ENCODE measurements around the gene DAB2.

- PRO-cap, result no peak
These were observed 50.9 kb upstream of the FYB1 start for GRCh38 chr5:39270057-39270897.

- PRO-cap, result no peak
These were observed 1.8 kb downstream of the C9 start for GRCh38 chr5:39362360-39363067.

DNA sequence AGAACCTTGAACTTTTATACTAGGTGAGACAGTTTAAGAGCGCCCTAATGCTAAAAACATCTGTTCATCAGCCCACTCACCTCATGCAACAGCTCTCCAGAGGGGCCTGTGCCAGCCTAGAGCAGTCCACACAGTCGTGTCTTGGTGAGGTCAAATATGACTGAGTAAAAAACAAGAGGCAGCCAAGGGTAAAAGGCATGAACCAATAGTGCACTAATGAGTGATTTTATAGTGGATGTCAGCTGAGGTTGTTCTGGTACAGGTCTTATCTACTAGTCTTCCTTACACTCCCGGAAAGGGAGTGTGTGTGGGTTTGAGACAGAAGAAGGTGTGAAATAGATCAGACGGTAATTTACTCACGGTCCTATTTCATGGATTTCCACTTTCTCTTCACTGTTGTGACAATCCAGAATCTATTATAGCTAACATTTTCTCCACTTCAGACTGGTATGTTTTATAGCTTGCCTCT lies 6.9 kb upstream of the C9 start:
- PRO-cap, result no peak

DNA sequence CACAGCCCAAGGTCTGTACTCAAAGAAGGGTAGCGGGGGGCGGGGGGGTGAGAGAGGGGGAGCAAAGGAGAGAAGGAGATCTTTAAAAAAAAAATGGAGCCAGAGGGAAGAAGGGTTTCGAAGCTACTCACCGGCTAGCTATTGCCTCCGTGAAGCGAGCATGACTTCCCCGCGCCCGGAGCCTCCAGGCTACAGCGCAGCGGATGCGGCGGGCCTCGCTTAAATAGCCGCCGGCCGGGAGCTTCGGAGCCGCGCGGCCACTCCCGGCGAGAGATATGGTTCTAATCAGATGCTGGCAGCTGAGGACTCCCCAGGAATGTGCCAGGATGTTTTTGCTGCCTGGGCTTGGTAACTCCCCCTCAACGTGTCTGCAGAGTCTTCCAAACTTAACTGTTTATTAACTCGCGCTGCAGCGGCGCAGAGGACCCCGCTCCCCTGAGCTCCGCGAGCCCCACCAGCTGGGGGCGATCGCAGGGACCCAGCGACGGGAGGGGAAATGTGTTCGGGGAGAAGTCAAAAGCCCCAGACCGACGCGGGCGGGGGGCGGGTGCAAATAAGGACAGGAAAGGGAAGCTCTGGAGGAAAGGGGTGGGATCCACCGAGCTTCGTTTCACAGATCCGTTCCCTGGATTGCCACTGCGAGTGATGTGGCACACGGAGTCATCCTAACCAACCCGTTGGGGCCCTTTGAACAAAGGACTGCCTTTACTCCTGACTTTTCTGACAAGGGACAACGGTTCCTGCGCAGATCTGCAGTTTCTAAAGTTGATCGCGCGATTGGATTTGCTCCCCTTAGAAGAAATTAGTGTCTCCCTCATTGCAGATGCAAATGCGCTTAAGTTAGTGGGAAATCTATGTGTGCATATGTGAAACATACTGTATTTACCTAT lies at the start of gene DAB2:
DAB2 (minus strand) TSS at position 308 of the 890 bp plus-strand sequence.
- PRO-cap, result unidirectional peak, minus-strand start at position 196 of the sequence

DNA sequence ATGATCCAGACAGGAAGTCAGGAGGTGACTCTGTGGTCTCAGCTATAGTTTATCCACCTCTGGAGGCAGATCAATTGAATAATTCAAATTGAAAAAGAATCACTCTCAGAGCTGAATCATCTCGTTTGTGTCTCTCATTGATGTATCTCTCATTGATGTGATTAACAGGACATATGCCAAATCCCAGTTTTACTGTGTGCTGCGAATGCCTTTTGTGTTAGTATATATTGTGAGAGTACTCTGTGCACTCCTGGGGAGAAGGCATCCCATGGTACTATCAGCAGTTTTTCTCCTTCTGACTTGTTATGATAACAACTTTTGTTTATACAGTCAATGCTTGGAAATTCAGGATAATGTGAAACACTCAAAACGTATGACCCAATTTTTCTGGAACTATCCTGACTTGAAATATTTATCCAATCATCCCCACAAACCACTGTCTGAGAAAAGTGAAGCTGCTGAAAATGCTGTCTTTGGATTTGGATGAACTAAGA lies 48.5 kb upstream of the DAB2 start:
- PRO-cap, result no peak

GRCh38 chr5:40406405-40407358 lies 273.0 kb upstream of the PTGER4 start:
- PRO-cap, result no peak

GRCh38 chr5:40692006-40692762 lies 12.5 kb downstream of the PTGER4 start:
- PRO-cap, result no peak

- PRO-cap, result no peak
These were observed 13.9 kb downstream of the PRKAA1 start for GRCh38 chr5:40784185-40784664.

GRCh38 chr5:40834118-40835137 lies 594 bp downstream of the RPL37 start:
- PRO-cap, result no peak

DNA sequence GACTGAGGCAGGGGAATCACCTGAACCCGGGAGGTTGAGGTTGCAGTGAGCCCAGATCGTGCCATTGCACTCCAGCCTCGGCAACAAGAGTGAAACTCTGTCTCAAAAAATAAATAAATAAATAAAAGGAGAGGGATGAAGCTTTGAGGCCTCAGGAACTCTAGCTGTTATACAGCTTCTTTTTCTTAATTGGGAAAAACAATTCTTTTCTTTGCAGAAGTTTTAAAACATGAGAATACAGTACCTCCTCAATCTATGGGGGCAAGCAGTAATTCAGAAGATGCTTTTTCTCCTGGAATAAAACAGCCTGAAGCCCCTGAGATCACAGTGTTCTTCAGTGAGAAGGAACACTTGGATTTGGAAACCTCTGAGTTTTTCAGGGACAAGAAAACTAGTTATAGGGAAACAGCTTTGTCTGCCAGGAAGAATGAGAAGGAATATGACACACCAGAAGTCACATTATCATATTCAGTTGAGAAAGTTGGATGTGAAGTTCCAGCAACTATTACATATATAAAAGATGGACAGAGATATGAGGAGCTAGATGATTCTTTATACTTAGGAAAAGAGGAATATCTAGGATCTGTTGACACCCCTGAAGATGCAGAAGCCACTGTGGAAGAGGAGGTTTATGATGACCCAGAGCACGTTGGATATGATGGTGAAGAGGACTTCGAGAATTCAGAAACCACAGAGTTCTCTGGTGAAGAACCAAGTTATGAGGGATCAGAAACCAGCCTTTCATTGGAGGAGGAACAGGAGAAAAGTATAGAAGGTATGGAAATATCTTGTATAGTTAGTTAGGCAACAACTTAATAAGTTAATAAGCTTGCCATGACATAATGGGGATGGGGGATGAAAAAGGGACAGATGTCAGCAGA lies 2.0 kb downstream of the CARD6 start:
- PRO-cap, result no peak

- PRO-cap, result no peak
These were observed 72.9 kb upstream of the C6 start for GRCh38 chr5:41286237-41286575.

- PRO-cap, result no peak
These were observed 91.8 kb downstream of the PLCXD3 start for GRCh38 chr5:41418518-41419163.

DNA sequence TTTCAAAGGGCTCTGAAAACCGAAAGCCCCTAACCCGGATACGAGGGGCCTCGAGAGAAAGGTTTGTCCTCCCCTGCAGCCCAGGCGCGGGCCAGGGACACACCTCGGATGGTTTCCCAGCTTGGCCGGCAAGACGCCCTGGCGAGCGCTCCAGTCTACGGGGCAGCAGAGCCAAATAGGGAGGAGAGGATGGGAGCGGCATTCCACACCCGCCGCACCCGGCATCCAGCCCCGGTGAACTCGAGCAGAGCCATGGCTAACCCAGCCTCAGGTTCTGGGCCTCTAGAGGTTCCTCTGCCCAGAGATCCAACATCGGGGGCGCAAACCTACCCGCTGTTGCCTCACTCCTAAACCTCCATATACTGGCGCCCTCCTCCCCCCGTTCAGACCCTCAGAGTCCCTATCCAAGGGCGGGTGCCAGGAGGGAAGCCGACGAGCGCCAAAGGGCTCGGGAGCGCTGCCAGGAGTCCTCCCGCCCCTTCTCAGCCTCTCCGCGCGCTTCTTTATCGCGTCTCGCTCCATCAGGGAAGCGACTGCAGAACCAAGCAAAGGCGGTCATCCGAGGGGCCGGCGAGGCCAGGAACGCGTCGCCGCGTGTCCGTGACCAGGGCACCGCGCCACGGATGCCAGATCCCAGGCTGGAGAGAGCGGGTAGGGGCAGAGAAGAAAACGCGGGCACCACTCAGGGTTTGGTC lies 536 bp downstream of the OXCT1 start:
- PRO-cap, result unidirectional peak, plus-strand start at position 548 of the sequence

- PRO-cap, result no peak
These were observed 26.0 kb upstream of the SELENOP start for GRCh38 chr5:42837528-42838173.

DNA sequence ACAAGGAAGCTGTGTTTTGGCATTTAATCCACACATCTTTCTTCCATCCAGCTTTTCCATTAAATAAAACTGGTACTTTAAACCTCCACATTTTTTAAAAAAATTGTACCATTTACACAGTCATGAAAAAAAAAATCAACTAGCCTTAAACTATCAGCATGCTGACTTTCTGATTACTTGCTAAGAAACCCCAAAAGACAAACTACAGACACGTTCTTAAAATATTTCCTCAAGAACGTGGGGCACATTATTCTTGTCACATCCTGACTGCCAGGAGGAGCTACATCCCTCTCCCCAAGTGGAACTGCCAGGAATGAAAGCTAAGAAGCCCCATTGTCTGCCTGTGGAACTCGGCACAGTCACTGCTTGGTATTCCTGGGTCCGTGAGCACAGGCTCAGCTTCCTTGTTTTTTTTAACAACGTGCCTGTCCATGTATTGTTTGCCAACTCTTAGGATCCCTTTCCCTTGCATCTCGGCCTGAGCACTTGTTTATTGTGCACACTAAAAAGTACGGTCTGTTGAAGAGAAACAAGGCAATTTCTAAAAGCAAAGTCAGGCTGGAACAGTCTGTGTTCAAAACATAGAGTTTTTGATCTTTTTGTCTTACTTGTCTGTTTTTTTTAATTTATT lies 46.9 kb upstream of the SELENOP start:
- PRO-cap, result no peak

- PRO-cap, result no peak
These were observed 90.9 kb downstream of the ANXA2R start for GRCh38 chr5:42949189-42949616.

- PRO-cap, result no peak
These were observed 23.0 kb downstream of the ANXA2R start for GRCh38 chr5:43016943-43017776.

GRCh38 chr5:43019223-43019957 lies 20.7 kb downstream of the ANXA2R start:
- PRO-cap, result no peak

DNA sequence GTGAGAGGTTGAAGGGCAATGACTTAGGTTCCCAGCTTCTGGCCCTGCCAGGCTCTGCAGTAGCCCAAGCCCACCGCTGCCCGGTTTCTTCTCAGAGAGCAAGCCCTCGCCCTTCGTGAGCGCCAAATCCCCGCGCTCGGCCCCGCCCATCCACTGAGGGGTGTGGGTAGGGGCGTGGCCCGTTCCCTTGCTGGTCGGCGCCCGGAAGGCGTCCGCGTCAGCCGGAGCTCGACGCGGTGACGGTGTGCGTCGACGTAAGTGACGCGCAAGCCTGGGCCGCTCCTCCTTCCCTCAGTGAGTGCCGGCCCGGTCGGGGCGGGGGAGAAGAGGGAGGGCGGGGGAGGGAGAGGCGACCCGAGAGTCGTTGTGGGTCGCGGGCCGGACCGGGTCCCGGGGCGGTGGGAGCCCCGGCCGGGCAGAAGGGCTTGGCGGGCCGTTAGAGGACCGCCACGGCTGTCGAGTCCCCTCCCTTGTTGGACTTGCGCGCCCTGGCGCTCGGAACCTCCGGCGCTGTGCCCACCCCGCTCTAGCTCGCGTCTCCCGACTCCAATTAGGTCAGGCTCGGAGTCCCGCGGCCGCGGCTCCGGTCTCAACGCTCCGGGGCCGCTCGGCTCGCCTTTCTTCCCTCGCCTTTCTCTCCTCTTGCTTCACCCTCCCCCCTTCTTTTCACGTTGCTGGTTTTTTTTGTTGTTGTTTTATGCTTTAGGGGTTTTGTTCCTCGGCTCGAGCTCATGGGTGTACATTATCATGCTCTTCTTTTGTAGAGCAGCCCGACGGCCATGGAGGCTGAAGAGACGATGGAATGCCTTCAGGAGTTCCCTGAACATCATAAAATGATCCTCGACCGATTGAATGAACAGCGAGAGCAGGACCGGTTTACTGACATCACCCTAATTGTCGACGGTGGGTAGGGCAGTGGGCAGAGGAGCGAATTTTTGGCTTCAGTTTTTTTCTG lies 838 bp downstream of the ZNF131 start:
- PRO-cap, result no peak

GRCh38 chr5:43287607-43288845 lies 25.2 kb downstream of the HMGCS1 start:
- PRO-cap, result no peak

Measured in peritoneum (tissue), 1 donor.